GM23338 (cell line): ENCODE results near the genes PIWIL1 and EP400.

DNA sequence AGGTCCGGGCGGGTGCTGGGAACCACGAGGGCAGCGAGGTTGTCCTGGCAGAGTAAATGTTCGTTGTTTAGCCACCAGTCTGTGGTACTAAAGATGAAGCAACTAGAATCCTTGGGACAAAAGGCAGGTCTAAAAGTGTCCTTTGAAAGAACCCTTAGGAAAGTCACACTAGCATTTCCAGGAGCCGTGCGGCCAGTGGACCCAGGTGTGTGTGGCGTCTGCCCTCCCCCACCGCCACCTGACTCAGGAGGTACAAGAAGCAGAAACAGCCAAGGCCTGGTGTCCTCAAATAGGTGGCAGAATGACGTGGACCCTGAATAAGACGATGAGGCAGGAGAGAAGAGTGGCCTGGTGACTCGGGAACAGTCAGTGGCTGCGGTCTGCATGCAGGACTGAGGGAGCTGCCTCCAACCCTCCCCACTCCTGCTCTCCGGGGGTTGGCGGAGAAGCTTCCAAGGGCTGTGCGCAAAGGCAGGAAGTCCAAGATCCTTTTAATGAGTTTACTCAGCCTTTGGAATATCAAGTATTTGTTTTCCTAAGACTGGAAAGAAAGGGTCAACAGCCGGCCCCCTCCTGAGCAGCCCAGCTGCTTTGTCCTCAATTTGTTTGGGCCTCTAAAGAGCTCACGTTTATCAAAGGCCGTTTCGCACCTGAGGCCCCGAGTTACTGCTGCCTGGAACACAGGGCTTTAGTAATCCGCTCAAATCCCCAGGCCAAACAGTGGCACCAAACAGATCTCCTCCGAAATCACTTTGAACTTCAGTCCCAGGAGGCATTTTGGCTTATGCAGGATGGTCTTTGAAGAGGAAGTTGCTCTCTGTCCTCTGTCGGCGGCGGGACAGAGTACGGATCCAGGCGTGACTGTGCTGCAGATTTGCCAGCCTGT lies 117.4 kb upstream of the FZD10 start:
- PRO-cap: no peak
- RAMPAGE, long total RNA: no peak

GRCh38 chr12:130070064-130070683 lies 92.1 kb upstream of the FZD10 start:
- PRO-cap: no peak
- RAMPAGE, long total RNA: no peak

DNA sequence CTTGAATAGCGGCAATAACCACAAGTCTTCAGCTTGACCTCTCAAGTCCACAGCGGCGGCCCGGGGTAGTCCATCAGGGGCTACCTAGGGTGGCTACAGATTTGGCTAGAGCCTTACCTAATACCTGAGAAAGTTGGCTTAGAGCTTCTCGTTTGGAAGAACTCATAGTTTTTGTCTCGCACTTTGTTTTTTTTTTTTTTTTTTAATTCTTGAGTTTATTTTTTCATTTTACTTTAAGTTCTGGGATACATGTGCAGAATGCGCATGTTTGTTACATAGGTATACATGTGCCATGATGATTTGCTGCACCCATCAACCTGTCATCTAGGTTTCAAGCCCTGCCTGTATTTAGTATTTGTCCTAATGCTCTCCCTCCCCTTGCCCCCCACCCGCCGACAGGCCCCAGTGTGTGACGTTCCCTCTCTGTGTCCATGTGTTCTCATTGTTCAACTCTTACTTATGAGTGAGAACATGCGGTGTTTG lies 48.7 kb downstream of the FZD10 start:
- PRO-cap: no peak
- RAMPAGE, long total RNA: no peak

GRCh38 chr12:130337745-130338300 lies at the start of gene PIWIL1:
Gene PIWIL1, plus strand, starts transcription at chr12:130337887.
- PRO-cap: no peak
- RAMPAGE, long total RNA: no peak

- PRO-cap: unidirectional peak, plus-strand start at chr12:130879190
- RAMPAGE, long total RNA: no peak
Observed at GRCh38 chr12:130878878-130879826, 7.3 kb downstream of the RAN start.

GRCh38 chr12:130916117-130916529 lies 37.6 kb upstream of the ADGRD1 start:
- PRO-cap: no peak
- RAMPAGE, long total RNA: no peak

GRCh38 chr12:130954355-130955018 lies 780 bp downstream of the ADGRD1 start:
- PRO-cap: no peak
- RAMPAGE, long total RNA: no peak

DNA sequence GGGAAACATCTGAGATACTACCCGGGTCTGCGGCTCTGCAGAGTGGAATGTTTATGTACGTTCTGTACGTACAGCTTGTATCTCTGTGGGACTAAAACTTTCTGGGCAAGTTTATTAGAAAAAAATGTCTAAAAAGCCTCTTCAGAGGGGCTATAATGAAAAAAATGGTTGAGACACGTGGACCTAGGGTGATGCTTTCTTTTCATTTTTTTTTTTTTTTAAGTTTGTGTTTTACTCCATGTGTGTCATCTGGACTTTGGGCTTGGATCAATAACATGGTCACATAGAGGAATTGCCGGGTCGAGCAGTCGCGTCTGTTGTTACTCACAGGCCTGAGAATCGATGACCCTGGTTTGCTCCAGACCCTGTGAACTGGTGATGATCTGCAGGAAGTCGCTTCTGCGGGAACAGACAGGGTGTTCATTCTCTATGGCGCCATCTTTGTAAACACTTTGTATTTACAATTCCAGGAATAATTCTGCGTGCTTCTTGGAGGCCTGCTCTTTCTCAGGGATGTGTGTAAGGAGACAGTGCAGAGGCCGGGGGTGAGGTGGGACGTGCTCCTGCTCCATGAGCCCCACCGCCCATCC lies 58.5 kb downstream of the ADGRD1 start:
- PRO-cap: no peak
- RAMPAGE, long total RNA: no peak

DNA sequence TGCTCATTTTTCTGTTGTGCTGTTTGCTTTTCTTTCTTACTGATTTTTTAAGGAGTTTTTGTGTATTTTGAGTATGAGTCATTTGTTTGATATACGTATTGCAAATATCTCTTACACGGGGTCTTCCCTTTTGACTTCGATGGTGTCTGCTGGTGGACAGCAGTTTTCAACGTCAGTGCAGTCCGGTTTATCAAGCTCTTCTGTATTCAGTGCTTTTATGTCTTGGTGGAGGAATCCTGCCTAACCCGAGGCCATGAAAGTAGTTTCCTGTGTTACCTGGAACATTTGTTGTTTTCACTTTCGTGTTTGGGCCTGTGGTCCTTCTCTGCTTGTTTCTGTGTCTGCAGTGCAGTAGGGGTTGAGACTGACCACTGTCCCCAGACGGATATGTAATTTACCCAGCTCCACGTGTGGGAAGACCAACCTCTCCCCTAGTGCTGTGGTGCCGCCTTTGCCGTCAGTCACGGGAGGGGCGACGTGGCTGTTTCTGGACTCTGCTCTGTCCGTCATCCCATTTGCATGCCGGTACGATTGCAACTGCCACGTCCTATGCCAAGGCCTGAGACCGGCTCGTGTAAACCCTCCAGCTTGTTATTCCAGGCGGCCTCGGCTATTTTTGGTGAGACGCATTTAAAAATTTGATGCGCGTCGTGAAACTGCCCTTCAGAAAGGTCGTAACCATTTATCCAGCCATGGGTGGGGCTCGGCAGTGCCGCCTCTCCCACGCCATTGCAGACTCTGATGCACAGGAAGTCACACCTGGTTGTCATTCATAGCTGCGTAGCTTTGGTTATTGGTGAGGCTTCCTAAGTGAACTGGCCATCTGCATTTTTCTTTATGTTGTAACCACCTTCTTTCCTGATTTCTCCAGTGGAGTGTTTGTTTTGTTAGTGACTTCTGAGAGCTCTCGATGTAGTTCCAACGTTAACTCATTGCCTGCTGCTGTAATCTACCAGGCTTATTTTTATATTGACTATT lies 74.9 kb downstream of the ADGRD1 start:
- PRO-cap: no peak
- RAMPAGE, long total RNA: no peak

GRCh38 chr12:131757442-131757864 lies 46.6 kb downstream of the SFSWAP start:
- PRO-cap: no peak
- RAMPAGE, long total RNA: no peak

DNA sequence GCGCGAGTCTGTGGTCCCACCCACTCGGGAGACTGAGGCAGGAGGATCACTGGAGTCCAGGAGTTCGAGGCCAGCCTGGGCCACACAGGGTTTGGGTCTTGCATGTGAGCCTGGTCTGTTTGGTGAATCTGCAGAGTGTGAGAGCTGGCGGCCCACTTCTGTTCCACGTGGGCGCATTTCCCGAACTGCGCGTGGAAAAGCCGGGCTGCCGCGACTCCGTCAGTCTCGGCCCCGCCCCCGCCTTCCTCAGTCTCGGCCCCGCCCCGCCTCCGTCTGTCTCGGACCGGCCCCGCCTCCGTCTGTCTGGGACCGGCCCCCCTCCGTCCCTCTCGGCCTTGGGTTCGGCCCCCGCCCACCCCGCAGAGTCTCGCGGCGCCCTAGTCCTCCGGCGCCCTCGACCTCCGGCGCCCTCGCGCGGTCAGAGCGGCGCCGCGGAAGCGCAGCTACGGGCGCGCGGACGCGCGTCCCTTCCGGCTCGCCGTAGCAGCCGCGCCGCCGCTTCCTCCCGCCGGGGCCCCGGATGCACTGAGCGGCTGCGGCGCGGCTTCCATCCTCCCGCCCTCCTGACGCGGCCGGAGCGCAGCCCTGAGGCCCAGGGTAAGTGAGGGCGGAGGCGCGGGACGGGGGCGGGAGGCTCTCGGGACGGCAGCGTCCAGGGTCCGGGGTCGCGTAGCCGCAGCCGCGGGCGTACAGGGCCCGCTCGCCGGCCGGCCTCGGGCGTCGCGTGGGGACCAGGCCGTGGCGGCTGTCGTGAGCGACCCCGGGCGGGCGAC lies at the start of gene EP400:
Gene EP400, plus strand, starts transcription at position 503 of the 773 bp plus-strand sequence.
- PRO-cap: bidirectional peak, plus-strand start at position 550 of the sequence, minus-strand start at position 187 of the sequence
- RAMPAGE, long total RNA: no peak

GRCh38 chr12:132037475-132038114 lies 87.9 kb downstream of the EP400 start:
- PRO-cap: no peak
- RAMPAGE, long total RNA: no peak

- PRO-cap: no peak
- RAMPAGE, long total RNA: no peak
Observed at GRCh38 chr12:132151217-132151752, 7.0 kb downstream of the NOC4L start.

GRCh38 chr12:132178713-132179545 lies 34.7 kb downstream of the NOC4L start:
- PRO-cap: no peak
- RAMPAGE, long total RNA: no peak

DNA sequence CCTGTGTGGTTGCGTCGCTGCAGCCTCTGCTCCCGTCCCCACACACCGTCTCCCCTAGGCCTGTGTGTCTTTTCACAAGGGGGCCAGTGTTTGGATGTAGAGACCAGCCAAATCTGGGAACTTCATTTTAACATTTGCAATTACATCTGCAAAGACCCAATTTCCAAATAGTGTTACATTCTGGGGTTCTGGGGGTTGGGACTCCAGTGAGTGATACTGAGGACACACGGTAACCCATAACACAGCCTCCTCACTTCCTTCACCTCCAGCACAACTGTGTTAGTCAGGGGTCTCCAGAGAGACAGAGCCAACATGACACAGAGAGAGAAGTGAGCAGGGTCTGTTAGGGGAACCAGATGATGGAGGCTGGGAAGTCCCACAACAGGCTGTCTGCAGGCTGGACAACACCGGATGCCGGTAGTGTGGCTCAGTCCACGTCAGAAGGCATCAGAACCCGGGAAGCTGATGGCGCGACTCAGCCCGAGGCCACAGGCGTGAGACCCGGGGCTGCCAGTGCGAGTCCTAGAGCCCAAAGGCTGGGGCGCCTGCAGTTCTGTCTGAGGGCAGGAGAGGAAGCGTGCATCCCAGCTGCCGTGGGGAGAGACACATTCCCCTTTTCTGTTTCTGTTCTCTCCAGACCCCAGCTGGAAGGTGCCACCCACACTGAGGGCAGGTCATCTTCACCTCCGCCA lies 8.2 kb upstream of the FBRSL1 start:
- PRO-cap: no peak
- RAMPAGE, long total RNA: no peak

DNA sequence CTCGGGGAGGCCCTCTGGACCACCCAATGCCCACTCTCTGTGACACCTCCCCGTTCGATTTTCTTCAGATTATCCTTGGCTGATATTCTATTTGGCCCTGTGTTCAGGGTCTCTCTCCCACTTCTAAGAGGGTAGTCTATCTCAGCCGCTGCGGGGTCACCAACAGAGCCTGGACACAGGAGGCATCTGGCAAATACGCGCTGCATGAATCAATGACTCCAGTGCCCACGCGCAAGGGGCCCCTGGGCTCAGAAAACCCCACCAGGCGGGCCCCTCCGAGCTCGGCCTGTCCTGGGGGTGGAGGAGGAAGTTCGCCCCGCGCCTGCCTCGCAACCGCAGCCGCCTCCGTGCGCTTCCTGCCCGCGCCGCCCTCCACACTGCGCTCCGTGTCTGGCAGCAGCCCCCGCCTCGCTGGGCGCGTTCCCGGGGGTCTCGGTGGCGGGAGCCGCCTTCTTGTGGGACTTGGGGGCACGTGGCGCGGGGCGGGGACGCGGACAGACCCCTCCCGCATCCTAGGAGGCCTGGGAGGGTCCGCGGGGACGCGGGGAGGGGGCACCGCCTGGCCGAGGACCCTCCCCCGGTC lies 868 bp upstream of the FBRSL1 start:
- PRO-cap: no peak
- RAMPAGE, long total RNA: no peak

- PRO-cap: no peak
- RAMPAGE, long total RNA: no peak
Observed at GRCh38 chr12:132531802-132532480, 42.0 kb downstream of the FBRSL1 start.

DNA sequence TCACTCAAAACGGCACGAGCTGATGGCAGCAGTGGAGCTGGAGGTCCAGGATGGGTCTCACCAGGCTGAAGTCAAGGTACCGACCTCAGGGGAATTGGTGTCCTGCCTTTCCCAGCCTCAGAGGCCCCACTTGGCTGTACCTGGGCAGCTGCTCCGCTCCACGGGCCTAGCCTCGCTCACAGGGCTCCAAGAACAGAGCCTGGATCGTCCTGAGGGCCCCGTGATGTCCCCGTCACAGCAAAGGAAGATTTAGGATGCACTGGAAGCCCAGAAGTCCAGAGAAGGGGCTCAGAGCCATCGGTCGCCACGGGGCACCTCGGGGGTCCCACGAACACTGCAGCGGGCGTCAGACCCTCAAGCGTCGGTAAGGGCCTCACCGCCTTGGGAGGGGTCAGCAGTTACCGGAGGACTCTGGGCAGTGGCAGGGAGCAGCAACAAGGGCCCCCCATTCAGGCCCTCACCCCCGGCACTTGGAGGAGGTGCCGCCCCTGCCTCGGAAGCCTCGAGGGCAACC lies 56.5 kb downstream of the LRCOL1 start:
- PRO-cap: no peak
- RAMPAGE, long total RNA: no peak

GRCh38 chr12:132558696-132559297 lies 51.6 kb downstream of the LRCOL1 start:
- PRO-cap: no peak
- RAMPAGE, long total RNA: no peak

GRCh38 chr12:132595922-132596391 lies 14.4 kb downstream of the LRCOL1 start:
- PRO-cap: no peak
- RAMPAGE, long total RNA: no peak